Stomach (tissue), 7 donors: ENCODE measurements around a stretch of chr6.

GRCh38 chr6:44445441-44446127, 58.1 kb downstream of the CDC5L start:
- PRO-cap = no peak
- RAMPAGE, long total RNA, 5 experiments = no peak in any of the 5 experiments
- RRBS = no CpG with 5 or more reads among the region's 6 CpGs

- PRO-cap = no peak
- RAMPAGE, long total RNA, 5 experiments = no peak in any of the 5 experiments
- RRBS = no CpG with 5 or more reads among the region's 5 CpGs
These were observed 77.0 kb downstream of the CDC5L start for GRCh38 chr6:44464483-44465005.

GRCh38 chr6:44555104-44555586, 167.6 kb downstream of the CDC5L start:
- PRO-cap = no peak
- RAMPAGE, long total RNA, 5 experiments = no peak in any of the 5 experiments
- RRBS = no CpG with 5 or more reads among the region's 10 CpGs

DNA sequence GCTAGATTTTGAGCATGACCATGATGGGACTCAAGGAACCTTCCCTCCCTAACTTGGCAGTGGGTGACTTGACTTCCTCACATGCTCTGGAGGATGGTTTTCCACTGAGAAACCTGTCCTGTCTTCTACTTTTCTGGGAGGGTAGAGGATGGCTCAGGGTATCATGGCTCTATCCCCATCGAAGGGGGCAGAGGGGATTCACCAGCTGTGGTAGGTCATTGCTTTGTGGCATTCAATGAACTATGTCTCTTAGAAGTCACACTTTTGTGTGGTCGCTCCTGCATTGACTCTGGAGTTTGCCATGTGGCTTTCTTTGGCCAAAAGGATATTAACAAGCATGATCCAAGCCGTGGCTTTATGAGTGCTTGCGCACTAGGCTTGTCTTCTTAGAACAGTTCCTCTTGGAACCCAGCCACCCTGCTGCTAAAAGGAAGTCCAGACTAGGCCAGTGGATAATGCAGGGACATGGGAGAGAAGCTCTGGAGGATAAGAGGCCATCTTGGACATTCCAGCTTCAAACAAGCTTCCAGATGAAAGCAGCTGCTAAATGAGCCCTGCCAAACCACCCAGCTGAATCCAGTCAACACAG, 346.2 kb downstream of the CDC5L start:
- PRO-cap = no peak
- RAMPAGE, long total RNA, 5 experiments = no peak in any of the 5 experiments
- RRBS = no CpG with 5 or more reads among the region's 4 CpGs

- PRO-cap = no peak
- RAMPAGE, long total RNA, 5 experiments = no peak in any of the 5 experiments
- RRBS = no CpG with 5 or more reads among the region's 8 CpGs
These were observed 412.5 kb downstream of the CDC5L start for GRCh38 chr6:44799893-44800538.

DNA sequence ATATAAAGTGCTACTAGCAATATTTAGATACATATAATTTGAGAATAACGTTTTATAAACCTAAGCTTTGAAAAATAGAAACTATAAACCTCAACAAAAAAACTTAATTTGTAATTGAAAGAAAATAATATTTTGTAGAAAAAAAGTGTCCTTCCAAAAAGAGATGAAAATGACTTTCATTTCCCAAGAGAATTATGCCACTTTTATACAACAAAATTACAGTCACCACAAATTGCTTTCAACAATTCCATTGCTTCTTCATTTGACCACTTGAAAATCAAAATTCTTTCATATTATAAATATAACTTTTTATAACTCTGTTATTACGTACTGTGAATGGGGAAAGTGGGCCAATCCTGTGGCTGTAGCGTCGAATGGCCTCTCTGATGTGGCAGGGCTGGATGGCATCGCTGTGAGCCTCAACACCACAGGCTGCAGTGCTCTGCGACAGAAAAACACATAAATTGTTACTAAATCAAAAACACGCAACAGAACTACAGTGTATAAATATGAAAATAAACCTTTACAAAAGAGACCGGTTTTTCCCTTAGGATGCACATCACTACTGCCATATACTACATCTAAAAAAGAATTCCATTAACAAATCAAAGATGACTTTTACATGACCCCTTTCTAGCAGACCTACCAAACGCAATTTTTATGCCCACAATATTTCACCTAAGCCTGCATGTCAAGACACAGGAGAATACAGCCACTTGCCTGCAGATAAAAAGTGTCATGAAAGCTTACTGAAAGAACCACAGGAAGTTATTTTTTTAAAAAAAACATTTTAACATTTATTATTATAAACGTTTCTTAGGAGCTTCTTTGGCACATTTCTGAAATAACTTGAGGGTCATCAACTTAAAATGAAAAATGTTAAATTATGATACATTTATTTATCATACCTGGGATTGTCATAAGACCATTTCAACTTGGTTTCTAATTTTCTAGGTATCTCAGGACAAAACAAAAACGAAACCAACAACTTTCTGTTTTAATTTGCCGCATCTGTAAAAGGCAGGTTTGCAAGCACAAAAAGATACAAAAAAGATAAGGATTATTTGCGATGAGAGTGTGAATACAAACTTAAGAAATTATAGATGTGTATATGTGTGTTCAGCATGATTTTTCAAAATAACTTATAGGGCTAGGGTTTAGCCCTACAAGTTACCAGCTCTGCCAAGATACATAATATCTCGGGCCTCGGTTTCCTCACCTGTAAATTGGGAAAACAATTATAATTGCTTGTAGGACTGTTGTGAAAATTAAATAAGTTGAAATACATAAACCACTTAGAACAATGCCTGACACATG, 395.4 kb upstream of the RUNX2 start:
- PRO-cap = no peak
- RAMPAGE, long total RNA, 5 experiments = no peak in any of the 5 experiments
- RRBS = no CpG with 5 or more reads among the region's 15 CpGs

- PRO-cap = unidirectional peak, plus-strand start at chr6:45419507
- RAMPAGE, long total RNA, 5 experiments = no peak in any of the 5 experiments
- RRBS = 7% methylated on average over 12 of the region's 43 CpGs
These were observed 41.8 kb upstream of the SUPT3H start for GRCh38 chr6:45419367-45420127.

GRCh38 chr6:45460967-45461494, 83.3 kb upstream of the SUPT3H start:
- PRO-cap = no peak
- RAMPAGE, long total RNA, 5 experiments = start-site peak on the plus strand in 1 of 5 experiments, at chr6:45460851-45461316 at its widest, 33 reads per replicate
- RRBS = no CpG with 5 or more reads among the region's 3 CpGs

DNA sequence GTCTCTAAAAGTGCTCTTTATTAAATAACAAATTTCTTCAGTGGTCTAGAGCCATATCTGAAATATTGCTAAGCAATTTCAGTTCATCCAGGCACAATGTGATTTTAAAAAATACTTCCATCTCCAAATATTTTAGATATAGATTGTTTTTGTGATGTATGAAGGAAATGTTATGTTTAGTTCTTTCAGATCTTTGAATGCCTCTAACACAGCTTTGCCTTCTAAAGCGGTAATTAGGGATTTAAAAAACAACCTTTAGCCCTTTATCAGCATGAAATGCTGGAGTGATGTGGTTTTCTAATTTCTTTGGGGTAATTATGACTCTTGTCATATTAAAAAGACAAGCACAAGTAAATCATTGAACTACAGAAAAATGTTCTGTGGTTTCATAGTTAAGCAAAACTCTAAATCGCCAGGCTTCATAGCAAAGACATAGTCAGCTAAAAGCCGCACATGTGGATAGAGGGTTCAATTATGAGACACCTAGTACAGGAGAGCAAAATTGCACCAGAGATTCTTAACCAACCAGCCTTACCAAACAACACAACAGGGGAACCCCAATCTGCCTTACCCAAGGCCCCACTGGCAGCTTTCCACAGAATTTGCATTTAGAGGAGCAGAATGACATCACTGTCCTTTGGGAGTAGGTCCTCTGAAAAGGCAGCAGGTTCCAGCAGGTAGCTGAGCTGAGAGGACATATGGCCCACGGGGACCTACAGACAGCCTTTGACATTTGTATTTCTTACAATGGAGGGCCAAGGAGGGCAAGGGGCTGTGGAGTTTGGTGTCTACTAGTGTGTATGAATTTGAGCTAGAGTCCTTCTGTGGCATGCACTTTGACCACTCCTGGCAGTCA, 170.8 kb upstream of the SUPT3H start:
- PRO-cap = no peak
- RAMPAGE, long total RNA, 5 experiments = no peak in any of the 5 experiments
- RRBS = no CpG with 5 or more reads among the region's 4 CpGs

DNA sequence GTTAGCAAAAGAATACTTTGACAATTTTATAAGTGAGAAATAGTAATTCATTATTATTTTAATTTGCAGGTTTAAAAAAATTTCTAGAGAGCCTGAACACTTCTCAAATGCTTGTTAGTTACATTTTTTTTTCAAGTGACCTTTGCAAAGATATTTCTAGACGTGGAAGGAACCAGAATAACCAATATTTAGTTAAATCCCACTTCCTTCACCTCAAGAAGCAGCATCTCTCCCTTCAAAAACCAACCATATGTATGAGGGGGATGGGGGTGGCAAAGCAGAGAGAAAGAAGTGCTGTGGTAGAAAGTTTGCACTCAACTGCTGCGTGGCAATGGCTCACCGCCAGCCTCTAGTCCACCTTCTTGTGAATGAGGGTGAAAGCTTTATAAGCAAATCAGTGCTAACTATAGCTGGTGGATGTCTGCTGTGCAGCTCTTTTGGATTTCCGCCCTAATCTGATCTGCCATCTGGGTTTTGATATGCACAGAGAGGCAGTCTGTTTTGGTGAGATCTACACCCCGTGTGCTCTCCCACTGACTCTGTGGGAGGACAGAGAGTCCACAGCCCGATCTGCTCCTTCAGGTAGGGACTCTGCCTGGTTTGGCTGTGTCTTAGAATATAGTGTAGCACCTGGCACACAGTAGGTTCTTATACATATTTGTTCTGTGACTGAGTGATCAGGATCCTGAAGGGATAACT, 281.2 kb upstream of the SUPT3H start:
- PRO-cap = no peak
- RAMPAGE, long total RNA, 5 experiments = no peak in any of the 5 experiments
- RRBS = no CpG with 5 or more reads among the region's 6 CpGs

DNA sequence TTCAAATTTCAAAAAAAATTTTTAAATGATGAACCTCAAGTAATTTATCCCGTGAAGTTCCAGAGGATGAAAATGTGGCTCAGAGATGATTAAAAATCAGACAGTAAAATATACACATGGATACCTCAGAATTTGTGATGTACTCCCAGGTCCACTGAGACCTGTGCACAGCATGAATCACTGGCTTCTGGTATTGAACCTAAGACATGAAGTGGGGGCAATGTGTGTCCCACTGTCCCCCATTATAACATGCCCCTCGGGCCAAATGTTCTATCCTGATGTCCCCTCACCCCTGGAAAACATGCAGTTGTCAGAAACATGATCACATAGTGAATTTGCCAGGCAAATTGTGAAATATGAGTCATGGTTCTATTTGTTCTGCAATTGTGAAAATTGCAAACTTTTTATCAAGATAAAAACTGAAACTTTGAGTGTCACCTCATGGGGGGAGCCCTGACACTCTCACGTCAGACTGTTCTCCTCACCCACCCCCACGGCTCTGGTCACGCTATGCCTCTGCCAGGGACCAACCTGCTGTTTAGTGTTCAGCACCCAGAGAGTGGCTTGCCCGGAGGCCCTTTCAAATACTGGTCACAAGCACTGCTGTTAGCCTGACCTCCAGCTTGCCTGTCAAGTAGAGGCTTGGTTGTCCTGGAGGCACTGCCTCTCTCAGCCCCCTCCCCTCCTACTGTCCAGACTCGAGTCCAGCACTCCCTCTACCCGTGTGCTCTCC, 305.3 kb downstream of the CLIC5 start:
- PRO-cap = no peak
- RAMPAGE, long total RNA, 5 experiments = no peak in any of the 5 experiments
- RRBS = no CpG with 5 or more reads among the region's 8 CpGs

- PRO-cap = no peak
- RAMPAGE, long total RNA, 5 experiments = no peak in any of the 5 experiments
- RRBS = no CpG with 5 or more reads among the region's 4 CpGs
These were observed 56.1 kb downstream of the CLIC5 start for GRCh38 chr6:45959365-45960056.

DNA sequence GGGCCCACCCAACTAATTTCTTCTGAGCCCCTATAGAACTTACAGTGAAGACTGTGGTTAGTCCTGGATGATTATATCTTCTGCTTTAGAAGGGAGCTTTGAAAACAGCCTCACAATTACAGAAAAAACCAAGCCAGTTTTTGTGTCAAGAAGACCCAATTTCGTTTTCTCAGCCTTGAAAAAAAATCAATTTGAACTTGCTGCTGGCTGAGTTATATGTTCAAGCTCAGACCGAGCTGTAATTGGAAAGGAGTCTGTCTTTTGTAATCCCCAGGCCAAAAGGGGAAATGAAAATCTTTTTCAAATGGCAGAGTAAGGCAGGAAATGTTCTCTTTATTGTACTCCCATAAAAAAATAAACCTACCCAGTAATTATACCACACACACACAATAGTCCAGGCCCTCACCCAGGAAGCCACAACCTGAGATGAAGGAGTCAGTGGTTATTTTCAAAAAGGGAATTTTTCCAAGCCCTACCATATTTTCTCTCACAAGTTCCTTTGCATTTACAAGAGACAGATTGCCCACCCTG, 45.4 kb downstream of the CLIC5 start:
- PRO-cap = no peak
- RAMPAGE, long total RNA, 5 experiments = no peak in any of the 5 experiments
- RRBS = no CpG with 5 or more reads among the region's 2 CpGs

DNA sequence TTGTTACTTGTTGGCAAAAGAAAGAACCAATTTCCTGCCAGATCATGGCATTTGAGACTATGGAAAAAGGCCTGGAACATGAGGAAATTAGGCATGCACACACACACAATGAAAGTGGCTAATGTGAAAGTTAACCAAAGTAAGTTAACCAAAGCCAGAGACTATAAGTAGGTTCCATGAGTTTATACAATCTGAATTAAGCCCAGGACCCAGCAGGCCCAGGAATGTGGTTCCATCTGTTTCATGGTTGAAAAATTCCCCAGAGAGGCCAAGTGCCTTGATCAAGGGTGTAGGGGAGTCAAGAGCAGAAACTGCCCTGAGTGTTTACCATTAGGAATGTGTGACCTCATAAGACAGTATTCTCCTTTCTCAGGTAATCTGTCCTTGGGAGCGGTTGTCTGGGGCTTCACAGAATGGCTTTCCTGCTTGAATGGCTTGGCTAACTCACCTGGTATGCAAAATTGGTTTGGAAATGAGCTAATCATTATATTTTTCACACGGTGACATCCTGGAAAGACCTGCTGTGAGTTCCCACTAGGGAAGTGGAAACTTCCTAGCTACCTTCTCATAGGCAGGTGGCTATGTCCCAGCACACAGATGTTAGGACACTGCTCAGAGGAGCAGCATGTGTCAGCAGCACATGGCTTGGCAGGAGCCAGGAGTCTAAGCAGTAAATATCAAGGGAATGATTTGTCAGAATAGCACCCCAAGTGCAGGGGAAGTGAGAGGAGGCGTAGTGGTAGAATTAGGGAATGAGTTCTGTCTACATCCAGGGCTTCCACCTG, 17.8 kb downstream of the CLIC5 start:
- PRO-cap = no peak
- RAMPAGE, long total RNA, 5 experiments = no peak in any of the 5 experiments
- RRBS = no CpG with 5 or more reads among the region's 3 CpGs

DNA sequence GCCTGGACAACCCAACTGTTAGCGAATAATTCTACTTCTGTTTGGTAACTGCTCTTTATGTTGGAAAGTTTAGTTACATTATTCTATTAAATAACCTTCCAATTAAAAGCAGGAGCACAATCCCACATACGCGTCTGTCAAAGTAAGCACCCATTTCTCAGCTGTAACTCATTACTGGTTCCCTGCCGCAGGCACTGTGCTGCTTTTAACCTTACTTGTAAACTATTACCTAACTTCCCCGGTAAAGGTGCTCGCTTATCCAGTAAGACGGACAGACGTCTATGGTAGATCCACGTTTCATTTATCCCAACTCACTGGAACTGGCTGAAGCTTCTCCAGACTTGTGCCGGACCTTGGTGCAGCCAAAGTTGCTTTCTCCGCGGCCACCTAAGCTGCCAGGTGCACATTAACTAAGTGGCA, 504 bp upstream of the ENPP4 start:
- PRO-cap = no peak
- RAMPAGE, long total RNA, 5 experiments = no peak in any of the 5 experiments
- RRBS = 2% methylated on average over 6 of the region's 12 CpGs

GRCh38 chr6:46404968-46405472, 86.2 kb downstream of the RCAN2 start:
- PRO-cap = no peak
- RAMPAGE, long total RNA, 5 experiments = start-site peak on the minus strand in 1 of 5 experiments, at chr6:46405246-46405306 at its widest, 6 reads per replicate
- RRBS = no CpG with 5 or more reads among the region's 18 CpGs

GRCh38 chr6:46651710-46652046, 940 bp downstream of the CYP39A1 start:
- PRO-cap = no peak
- RAMPAGE, long total RNA, 5 experiments = no peak in any of the 5 experiments
- RRBS = no CpG with 5 or more reads among the region's 4 CpGs

DNA sequence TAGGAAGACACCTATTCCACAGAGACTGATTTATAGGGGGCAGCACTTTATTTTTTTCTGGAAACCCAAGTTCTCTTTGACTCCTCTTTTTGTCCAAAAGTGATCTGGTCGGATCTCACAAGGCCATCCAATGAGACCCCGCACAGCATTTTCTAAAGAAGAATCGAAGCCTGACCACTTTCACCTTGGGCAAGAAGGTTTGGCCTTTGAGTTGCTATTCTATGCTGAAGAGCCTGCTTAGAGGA, 11.2 kb upstream of the TDRD6 start:
- PRO-cap = no peak
- RAMPAGE, long total RNA, 5 experiments = start-site peak on the plus strand in 1 of 5 experiments, centred at position 129 of the sequence, 10 reads per replicate
- RRBS = no CpG with 5 or more reads among the region's 3 CpGs

- PRO-cap = unidirectional peak, plus-strand start at chr6:46731276
- RAMPAGE, long total RNA, 5 experiments = no peak in any of the 5 experiments
- RRBS = no CpG with 5 or more reads among the region's 4 CpGs
These were observed 4.2 kb downstream of the PLA2G7 start for GRCh38 chr6:46730814-46731440.

DNA sequence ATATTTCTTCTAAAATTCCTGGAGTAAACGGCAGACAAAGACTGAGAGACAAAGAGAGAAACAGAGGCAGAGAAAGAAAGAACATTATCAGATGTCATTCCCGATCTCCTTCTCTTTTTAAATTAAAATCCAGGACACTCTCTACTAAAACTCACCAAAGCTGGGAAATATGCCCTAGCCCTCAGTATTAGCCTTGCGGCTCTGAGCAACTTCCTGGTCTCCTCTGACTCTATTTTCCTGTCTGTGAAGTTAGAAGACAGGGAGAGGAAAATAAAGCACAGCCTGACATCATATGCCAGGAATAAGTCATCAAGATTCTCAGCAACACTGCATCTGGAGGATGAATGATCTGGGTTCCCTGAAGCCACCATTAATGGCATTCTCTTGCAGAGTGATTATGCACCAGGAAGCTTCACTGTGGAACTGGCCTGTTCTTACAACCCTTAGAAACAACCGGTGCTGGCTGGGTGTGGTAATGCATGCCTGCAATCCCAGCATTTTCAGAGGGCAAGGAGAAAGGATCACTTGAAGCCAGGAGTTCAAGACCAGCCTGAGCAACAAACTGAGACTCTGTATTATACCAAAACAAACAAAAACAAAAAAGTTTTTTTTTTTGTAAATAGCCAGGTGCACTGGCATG, 12.4 kb downstream of the ADGRF5 start:
- PRO-cap = no peak
- RAMPAGE, long total RNA, 5 experiments = no peak in any of the 5 experiments
- RRBS = no CpG with 5 or more reads among the region's 4 CpGs